Pericardium fibroblast (primary cell): ENCODE measurements around the genes MAGOH and YIPF1.

DNA sequence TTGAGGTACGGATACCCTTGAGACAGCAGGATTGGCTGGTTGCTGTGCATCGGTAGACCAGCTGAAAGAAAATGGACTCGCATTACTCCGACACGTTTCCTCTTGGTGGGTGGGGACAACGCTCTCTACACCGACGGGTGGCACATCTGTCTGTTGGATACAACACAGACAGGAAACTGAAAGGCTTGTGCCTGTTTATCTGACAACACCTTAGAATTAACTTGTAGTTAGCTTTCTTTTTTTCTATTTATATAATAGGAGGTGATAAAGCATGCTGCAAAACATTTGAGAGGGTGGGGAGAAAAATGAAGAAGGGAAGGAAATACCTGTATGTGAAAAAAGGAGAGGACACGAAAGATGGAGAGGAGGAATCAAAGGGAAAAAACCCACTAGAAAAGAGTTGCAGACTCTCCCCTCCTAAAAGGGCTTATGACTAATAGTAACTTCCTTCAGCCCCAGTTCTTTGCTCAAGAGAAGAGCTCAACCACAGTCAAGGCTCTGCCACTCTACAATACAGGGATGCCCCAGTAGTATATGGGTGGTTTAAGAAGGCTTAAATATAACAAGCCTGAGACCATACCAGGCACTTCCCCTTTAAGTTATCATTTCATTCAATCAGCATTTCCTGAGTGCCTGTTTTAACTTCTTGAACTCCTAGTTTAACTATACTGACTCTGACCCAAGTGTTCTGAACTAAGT lies 19.6 kb downstream of the PRPF38A start:
- RAMPAGE, long total RNA = no peak

DNA sequence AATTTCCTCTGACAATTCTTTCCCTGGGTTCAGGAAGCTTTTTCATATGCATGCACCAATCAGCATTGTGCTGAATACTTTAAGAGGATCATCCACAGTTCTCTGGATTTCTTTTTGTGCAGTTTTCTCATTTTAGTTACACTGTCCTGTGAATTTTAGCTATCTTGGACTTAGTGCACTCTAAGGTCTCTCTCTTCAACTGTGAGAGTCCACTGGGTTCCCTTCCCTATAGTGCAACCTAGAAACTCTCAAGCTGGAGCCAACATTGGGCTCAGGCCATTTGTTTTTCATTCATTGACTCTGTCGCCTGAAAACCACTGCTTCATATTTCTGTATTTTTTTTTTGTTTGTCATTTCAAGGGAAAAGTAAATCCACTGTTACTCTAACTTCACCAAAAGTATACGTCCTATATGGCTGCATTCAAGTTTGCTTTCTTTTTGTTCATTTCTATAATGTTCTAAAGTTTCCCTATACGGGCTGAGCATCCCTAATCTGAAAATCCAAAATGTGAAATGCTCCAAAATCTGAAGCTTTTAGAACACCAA lies 45.7 kb downstream of the TUT4 start:
- RAMPAGE, long total RNA = no peak

- RAMPAGE, long total RNA = no peak
These were observed 1.1 kb downstream of the SHISAL2A start for GRCh38 chr1:52633915-52634570.

DNA sequence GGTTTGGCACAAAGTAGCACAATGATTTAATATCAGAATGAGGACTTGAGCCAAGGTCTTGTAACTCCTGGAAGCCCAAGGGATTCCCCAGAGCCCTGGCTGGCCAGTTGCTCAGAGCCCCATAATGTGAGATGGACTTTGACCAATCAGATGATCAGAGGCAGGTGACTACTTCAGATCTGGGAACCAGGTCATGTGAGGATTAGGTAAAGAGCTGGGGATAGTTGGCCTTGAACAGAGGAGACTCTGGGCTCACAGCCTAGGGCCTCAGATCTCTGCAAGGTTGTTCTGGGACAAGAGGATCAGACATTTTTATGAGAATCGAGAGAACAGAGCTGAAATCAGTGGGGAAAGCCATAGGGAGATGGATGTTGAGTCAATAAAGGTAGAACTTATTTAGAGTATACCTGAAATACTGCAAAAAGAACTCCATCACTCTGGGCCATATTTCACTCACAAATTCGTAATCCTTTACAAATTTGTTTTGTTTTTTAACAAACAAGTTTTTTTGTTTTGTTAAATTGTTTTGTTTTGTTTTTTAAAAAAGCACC lies 19.0 kb downstream of the SHISAL2A start:
- RAMPAGE, long total RNA = no peak

- RAMPAGE, long total RNA = no peak
These were observed 16.8 kb downstream of the ECHDC2 start for GRCh38 chr1:52904652-52905211.

- RAMPAGE, long total RNA = no peak
These were observed 8.5 kb downstream of the ECHDC2 start for GRCh38 chr1:52913002-52913464.

GRCh38 chr1:52917011-52917649 lies 4.4 kb downstream of the ECHDC2 start:
- RAMPAGE, long total RNA = no peak

GRCh38 chr1:53147126-53147501 lies 4.7 kb upstream of the SLC1A7 start:
- RAMPAGE, long total RNA = no peak

GRCh38 chr1:53196962-53197682 lies 498 bp downstream of the CPT2 start:
- RAMPAGE, long total RNA = no peak

GRCh38 chr1:53238396-53239245 lies at the start of gene MAGOH:
TSS of gene MAGOH (minus strand) at chr1:53238518.
- RAMPAGE, long total RNA = start-site peak on the minus strand at chr1:53238472-53238535, 857 and 246 reads in 2 replicates

DNA sequence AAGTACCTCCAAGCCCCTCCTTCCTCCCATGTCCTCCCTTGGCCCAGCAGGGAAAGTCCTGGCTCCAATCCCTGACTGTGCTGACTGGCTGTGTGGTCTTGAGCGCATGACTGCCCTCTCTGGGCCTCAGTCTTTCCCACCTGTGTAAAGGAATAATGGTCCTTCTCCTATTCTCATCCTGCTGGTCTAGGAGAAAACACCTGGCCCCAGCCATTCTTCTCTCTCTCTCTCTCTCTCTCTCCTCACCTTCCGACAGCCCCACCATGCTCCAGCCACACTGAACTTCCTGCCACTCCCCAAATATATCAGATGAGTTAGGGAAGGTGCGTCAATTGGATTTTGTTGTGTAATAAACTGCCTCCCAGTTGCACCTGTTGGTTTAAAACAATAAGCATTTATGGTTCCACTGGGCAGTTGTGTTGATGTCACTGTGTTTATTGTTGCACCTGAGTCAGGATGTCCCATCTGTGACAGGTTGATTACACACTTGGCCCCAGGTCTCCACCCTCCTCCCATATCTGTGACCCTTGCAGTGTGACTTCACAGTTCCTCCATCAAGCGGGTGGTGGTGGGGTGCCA lies 22.3 kb upstream of the LRP8 start:
- RAMPAGE, long total RNA = no peak

GRCh38 chr1:53509280-53509744 lies 50.1 kb downstream of the DMRTB1 start:
- RAMPAGE, long total RNA = no peak

- RAMPAGE, long total RNA = no peak
These were observed 1.7 kb upstream of the GLIS1 start for GRCh38 chr1:53740650-53741128.

DNA sequence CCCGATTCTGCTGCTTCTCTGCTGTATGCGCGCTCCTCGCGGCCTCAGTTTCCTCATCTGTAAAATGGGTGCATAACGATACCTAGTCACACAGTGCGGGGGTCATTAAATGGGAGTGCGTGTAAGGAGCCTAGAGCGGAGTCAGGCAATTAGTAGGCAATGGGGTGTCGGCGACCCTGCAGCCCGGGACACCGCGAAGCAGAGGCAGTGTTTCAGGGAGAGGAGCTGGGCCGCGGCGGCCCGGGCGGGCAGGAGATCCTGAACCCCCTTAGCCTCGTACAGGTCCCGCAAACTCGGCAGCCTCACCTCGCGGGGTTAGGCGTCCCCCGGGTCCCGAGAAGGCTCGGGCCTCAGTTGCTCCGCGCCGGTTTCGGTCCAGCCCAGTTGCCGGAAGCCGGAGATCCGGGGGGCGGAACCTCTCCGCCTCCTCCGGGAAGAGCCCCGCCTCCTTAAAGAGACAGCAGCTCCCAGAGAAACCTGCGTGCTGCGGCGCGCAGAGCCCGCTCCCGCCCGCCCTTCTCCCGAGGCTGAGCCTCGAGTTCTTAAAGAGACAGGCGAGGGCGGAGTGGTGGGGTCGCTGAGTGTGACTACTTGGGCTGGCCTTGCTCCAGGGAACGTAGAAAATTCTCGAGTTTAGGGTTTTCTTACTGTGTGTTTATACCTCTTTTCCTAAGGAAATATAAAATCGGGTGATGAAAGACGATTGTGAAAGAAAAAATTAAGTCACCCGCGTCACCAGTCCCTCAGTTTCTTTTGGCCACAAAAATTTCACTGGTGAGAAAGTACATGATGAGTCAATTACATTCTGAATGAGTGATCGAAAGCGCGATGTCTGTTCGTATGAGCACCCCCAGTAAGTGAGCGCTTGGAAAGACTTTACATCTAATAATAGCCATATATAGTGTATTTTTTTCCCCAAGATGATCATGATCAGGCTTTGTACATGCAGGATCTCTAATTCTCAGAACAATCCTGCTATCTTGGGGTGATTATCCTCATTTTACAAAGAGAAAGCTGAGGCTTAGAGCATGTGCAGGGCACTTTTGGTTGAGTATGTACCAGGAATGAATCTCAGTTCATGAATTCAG lies at the start of gene YIPF1:
Gene YIPF1 (minus strand): TSS at position 391 of the 1,088 bp plus-strand sequence.
- RAMPAGE, long total RNA = start-site peak on the minus strand centred at position 383 of the sequence, 35 bp wide, 499 and 61 reads in 2 replicates

GRCh38 chr1:54094218-54094719 lies 40.9 kb downstream of the TCEANC2 start:
- RAMPAGE, long total RNA = no peak

GRCh38 chr1:54263077-54263731 lies 63.2 kb downstream of the MRPL37 start:
- RAMPAGE, long total RNA = no peak

DNA sequence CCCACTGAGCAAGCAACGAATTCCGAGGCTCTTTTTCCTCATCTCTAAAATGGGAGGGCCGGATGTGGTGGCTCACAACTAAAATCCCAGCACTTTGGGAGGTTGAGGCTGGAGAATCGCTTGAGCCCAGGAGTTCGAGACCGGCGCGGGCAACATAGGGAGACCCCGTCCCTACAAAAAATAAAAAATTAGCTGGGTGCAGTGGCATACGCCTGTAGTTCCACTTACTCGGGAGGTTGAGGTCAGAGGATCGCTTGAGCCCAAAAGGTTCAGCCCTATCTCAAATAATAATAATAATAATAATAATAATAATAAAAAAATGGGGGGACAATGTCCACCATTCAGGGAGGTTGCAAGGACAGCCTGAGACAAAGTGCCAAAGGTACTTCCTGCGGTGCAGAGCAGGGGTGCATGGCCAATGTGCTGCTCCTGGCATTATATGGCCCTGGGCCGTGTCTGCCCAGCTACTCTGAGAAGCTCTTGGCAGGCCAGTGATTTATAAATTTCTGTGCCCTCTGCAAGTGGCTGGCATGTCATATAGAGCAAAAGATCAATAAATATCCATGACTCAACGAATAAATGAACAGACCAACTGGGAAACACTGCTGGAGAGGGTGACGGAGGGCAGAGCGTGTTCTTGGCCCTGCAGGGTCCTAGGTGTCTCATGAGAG lies 81.9 kb downstream of the MRPL37 start:
- RAMPAGE, long total RNA = no peak

DNA sequence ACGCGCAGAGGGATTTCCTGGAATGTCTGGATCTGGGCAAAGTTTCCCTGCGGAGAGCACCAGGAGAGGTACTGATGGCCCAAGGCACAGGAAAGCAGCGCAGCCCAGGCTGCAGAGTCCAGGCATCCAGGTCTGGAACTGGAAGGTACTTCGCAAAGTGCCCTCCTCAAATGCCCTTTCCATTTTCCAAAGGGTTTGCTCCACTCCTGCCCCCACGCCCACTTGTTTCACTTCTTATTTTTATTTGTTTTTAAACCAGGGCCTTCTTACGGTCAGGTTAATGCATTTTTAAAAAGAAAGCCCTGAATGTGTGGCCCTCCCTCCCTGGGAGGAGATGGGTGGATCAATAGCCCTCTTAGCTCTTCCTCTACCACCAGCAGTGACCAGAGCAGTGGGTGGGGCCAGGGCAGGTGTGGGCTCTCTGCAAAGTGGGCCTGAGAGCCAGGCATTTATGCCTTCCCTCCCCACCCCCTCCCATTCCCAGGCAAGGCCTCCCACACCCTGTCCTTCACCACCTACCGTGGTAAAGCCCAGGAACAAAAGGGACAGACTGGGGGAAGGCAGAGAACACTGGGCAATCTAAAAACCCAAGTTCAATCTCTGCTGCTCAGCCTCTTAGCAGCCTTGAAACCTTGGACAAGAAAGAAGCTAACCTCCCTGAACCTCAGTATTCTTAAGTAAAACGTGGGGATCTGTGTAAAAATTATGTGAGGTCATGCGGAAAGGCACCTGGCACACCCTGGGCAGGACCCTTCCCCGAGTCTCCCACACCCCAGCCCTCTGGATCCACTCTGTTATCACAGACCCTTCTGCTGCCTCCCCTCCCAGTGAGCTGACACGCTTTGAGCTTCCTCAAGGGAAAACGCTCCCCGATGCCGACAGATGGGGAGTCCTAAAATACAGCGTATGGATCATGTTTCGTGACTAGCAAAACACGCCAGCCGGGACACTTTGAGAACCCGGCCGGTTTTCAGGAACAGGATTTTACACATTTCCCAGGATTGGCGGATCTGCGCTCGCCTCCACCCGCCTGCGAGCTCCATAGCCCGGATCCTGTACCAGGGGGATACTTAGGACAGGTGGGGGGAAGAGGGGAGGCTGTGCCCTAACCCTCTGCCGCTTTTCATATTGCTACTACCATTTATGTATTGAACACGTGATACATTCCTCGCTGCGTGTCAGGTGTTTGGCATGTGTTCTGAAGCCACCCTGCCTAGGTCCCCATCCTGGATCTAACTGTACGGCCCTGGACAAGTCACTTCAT lies 142.5 kb downstream of the MRPL37 start:
- RAMPAGE, long total RNA = no peak

GRCh38 chr1:54351164-54352122 lies 151.5 kb downstream of the MRPL37 start:
- RAMPAGE, long total RNA = no peak

GRCh38 chr1:54488786-54489096 lies 59.3 kb upstream of the ACOT11 start:
- RAMPAGE, long total RNA = no peak